Subcutaneous adipose tissue (tissue), 3 donors: ENCODE results near the genes ST8SIA6 and MALRD1.

DNA sequence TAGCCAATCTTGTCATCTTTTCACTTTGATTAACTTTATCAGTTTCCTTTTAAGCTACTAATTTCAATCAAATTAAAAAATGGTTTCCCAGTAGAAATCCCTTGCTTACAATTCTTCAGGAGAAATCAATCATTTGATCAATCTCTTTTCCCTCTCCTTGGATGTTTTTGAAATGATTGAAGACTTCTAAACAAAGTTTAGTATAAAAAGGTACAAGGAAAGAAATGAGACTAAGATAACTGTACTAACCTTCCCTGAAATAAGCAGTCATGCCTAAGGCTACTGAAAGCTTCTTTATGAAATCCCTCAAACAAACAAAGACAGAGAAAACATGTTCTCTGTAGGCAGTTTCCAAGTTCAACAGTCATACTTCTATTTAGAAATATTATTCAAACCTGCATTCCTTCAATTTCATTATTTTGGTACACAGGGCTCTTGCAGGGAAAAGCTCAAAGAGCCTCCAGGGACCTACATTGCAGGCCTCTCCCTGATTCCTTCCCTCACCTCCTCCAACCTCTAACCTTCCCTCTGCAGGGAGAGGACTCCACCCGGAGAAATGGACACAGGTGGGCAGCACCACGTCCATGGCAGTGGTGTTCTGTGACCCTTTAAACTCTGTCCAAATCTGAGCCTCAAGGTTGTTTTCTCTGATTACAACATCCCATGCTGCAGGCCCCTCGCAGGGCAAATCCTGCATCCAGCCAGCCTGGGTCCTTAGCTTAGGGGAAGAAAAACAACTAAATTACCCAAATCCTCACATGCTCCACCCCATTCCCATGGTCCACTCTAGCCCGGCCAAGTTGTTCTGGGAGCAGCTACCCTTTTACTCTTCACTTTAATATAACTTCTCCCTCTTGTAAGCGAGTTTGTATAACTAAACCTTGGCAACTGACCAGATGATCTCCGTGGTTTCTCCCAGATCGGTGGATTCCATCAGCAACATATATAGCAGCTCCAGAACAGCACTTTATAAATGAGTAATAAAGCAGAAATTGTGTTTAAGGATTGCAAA is 129.9 kb downstream of the CUBN start:
- PRO-cap, result no peak
- RAMPAGE, long total RNA, 3 experiments, result no peak in any of the 3 experiments

- PRO-cap, result no peak
- RAMPAGE, long total RNA, 3 experiments, result no peak in any of the 3 experiments
These were observed 103.8 kb downstream of the CUBN start for GRCh38 chr10:17025495-17026563.

DNA sequence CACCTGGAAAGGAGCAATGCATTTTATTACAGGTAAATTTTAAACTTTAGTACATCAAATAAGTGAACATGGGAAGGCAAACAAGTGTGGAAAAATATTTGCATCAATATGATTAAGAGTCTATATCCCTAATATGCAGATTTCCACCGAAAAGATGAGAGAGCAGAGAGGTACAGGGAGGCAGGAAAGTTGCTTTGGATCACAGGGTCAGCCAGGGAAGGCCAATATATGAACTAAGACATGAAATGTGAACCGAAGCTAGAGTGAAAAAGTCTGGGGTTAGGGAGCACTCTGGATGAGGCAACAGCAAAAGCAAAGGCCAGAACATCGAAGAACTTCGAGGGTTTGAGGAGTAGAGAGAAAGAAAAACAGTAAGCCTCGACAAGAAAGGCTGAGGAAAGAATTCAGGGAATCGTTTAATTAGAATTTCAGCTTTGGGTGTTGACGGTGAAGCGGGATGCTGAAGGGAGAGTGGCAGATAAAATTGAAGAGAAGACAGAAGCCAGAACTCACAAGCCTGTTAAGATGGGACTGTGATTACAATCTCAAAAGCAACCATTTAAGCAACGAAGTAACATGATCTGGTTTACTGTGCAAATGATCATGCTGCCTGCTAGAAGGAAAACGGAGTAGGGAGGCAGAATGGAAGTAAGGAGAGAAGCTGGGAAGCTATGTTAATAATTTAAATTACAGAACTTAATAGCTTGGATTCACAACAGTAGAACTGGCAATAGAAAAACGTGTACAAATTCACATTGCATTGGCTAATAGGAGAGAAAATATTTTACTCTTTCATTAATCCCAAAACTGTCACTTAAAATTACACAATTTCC is 2.1 kb downstream of the TRDMT1 start:
- PRO-cap, result unidirectional peak, plus-strand start at position 255 of the sequence; bidirectional peak, plus-strand start at position 591 of the sequence, minus-strand start at position 533 of the sequence
- RAMPAGE, long total RNA, 3 experiments, result no peak in any of the 3 experiments

DNA sequence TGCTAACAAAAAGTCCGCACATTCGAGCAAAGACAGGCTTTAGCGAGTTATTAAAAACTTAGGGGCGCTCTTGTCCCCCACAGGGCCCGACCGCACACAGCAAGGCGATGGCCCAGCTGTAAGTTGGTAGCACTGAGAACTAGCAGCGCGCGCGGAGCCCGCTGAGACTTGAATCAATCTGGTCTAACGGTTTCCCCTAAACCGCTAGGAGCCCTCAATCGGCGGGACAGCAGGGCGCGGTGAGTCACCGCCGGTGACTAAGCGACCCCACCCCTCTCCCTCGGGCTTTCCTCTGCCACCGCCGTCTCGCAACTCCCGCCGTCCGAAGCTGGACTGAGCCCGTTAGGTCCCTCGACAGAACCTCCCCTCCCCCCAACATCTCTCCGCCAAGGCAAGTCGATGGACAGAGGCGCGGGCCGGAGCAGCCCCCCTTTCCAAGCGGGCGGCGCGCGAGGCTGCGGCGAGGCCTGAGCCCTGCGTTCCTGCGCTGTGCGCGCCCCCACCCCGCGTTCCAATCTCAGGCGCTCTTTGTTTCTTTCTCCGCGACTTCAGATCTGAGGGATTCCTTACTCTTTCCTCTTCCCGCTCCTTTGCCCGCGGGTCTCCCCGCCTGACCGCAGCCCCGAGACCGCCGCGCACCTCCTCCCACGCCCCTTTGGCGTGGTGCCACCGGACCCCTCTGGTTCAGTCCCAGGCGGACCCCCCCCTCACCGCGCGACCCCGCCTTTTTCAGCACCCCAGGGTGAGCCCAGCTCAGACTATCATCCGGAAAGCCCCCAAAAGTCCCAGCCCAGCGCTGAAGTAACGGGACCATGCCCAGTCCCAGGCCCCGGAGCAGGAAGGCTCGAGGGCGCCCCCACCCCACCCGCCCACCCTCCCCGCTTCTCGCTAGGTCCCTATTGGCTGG is 498 bp downstream of the VIM start:
- PRO-cap, result bidirectional peak, plus-strand start at position 304 of the sequence, minus-strand start at position 175 of the sequence; bidirectional peak, plus-strand start outside the sequence, minus-strand start at position 838 of the sequence
- RAMPAGE, long total RNA, 3 experiments, result no peak in any of the 3 experiments

DNA sequence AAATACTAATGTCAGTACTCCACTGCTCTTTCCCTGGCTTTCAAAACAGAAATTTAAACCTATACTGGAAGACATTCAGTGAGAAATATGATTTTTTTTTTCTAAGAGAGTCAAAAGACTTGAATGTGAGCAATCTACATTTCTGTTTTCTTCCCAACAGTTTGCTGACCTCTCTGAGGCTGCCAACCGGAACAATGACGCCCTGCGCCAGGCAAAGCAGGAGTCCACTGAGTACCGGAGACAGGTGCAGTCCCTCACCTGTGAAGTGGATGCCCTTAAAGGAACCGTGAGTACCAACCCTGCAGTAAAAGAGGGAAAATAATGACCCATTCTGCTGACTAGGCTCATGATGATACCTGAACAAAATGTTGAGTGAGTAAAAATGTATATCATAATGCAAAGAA is 6.5 kb downstream of the VIM start:
- PRO-cap, result no peak
- RAMPAGE, long total RNA, 3 experiments, result no peak in any of the 3 experiments

- PRO-cap, result no peak
- RAMPAGE, long total RNA, 3 experiments, result no peak in any of the 3 experiments
These were observed 105.6 kb downstream of the ST8SIA6 start for GRCh38 chr10:17348592-17349303.

DNA sequence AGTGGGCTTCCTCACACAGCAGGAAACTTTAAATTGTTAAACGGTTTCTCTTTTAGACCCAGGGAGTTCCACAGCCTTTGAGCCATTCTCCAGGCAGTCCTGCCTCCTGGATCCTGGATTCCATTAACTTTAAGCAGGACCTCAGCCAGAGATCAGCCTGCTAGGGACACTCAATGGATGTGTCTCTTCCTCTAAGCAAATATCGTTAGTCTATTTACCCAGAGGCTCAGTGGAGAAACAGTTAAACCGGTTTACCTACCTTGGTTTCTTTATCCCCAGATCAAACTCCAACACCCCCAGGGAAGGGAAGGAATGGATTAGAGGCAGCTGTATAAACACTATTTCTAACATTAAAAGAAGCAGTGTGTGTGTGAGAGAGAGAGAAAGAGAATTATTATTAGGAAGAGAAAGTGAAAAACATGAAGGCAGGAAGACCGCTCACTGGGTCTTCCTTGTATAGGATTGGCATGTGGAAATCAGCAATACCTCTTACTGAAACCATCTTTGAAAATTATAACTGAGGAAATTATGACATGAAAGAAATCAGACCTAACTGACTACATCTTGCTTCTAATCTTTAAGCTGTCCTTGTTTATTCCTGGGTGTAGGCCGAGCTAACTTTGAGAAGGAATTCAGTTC is 66.1 kb downstream of the ST8SIA6 start:
- PRO-cap, result no peak
- RAMPAGE, long total RNA, 3 experiments, result no peak in any of the 3 experiments

- PRO-cap, result unidirectional peak, minus-strand start at chr10:17454595
- RAMPAGE, long total RNA, 3 experiments, result no peak in any of the 3 experiments
These were observed at the start of gene ST8SIA6 for GRCh38 chr10:17453918-17454994. Gene ST8SIA6 (minus strand): TSS chr10:17454595.

- PRO-cap, result no peak
- RAMPAGE, long total RNA, 3 experiments, result no peak in any of the 3 experiments
These were observed 4.9 kb downstream of the TMEM236 start for GRCh38 chr10:17756723-17757542.

GRCh38 chr10:17784711-17785422 is 24.3 kb upstream of the MRC1 start:
- PRO-cap, result no peak
- RAMPAGE, long total RNA, 3 experiments, result no peak in any of the 3 experiments

DNA sequence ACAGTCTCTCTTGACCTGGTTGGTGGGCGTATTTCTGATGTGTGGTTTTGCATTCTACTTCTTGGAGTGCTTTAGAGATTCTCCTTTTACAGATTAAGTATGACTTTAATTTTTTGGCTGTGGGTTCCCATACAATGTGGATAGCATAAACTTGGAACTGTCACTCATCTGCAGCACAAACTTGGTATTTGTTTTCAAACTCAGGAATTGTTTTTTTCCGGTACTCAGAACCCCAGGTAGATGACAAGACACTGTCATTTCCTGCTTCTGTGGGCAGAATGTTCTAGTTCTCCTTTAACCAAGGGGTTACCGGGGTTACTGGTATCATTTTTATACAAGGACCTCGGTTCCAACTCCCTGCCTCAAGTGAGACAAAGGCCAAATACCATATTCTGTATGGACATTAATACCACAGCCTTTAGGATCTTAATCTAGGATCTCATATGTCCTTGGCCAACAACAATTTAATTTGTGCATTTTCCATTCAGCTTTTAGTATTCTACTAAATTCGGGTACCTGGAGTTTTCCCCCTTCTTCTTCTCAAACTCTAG is 50.6 kb downstream of the MRC1 start:
- PRO-cap, result no peak
- RAMPAGE, long total RNA, 3 experiments, result no peak in any of the 3 experiments

GRCh38 chr10:18203548-18203932 is 63.3 kb downstream of the CACNB2 start:
- PRO-cap, result no peak
- RAMPAGE, long total RNA, 3 experiments, result no peak in any of the 3 experiments

DNA sequence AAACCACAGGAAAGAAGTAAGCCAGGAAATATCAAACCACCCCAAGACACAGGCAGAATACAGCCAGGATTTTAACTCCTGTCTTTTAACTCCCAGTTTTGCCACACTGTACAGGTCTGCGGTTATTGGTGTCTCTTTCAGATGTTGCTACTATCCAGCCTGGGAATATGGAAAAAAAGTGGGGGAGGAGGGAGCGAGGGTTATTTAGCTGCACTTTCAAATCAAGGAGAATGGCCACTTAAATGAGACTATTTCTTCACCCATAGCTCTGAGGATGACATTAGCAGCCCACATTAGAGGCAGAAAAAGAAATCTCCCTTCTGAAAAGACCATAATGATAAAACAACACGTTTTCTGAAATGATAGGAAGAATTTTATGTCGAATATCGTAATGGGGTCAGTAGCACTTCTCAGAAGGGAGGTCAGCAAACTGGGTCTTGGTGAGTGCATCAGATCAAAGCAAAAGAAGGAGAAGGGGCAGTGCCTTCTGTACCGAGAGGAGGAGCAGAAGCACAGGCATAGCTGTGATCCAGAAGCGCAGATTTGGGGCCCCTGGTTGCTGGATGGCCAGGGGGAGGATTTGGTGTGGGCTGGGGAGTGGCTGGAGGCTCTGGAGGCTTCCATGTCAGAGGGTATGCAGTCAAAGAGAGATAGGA is 86.7 kb downstream of the CACNB2 start:
- PRO-cap, result no peak
- RAMPAGE, long total RNA, 3 experiments, result no peak in any of the 3 experiments

- PRO-cap, result no peak
- RAMPAGE, long total RNA, 3 experiments, result no peak in any of the 3 experiments
These were observed 200.4 kb downstream of the CACNB2 start for GRCh38 chr10:18340368-18341224.

GRCh38 chr10:19048577-19049280 is at the start of gene MALRD1:
Gene MALRD1 (plus strand): TSS chr10:19048801.
- PRO-cap, result no peak
- RAMPAGE, long total RNA, 3 experiments, result no peak in any of the 3 experiments

DNA sequence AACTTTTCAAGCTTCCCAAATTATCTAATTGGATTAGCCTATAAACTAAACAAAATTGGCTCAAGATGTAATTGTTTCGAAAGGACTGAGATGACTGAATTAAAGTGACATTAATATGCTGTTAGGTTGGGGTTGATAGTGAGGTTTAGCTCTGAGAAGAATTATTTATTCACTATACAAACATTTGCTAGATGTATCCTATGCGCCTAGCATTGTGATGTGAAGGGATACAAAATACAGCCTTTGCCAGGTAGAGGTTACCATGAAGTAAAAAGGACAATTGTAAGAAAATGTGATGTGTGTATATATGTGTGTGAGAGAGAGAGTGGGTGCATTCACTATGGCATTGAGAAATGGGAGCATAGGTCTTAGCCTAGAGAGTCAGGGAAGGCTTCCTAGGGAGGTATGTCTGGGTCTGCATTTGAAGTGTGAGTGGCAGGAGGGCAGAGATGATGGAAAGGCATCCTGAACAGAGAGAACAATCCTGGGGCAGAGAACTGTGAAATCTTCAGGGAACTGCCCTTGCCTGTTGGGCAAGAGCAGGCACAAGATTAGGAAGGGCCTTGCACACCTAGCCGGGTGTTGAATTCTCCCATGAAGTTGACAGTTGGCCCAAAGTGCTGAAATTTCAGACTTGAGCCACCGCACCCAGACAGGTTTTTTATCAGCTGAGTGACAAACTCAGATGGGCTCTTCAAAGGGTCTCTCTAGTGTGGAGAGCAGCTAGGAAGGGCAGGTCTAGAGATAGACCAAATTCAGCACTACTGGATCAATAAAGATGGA is 18.5 kb downstream of the PLXDC2 start:
- PRO-cap, result no peak
- RAMPAGE, long total RNA, 3 experiments, result start-site peak on the plus strand in 1 of 3 experiments, centred at position 709 of the sequence, 24 reads per replicate

DNA sequence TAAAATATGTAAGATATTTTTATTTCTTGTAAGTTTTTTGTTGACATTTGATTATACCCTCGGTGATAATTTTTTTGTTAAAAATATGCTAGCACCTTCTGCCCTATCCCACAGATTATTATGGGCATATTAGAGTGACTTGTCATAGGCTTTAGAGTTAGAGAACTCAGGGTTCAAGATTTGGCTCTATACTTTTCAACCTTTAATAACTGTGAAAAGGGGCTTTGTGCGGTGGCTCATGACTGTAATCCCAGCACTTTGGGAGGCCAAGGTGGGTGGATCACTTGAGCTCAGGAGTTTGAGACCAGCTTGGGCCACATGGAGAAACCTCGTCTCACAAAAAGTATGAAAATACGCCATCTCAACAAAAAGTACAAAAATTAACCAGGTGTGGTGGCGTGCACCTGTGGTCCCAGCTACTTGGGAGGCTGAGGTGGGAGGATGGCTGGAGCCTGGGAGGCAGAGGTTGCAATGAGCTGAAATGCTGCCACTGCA is 52.7 kb downstream of the PLXDC2 start:
- PRO-cap, result no peak
- RAMPAGE, long total RNA, 3 experiments, result start-site peak on the plus strand in 1 of 3 experiments, centred at position 222 of the sequence, 14 reads per replicate

GRCh38 chr10:19874307-19874964 is 58.2 kb downstream of the PLXDC2 start:
- PRO-cap, result no peak
- RAMPAGE, long total RNA, 3 experiments, result no peak in any of the 3 experiments

GRCh38 chr10:19922146-19923174 is 106.2 kb downstream of the PLXDC2 start:
- PRO-cap, result no peak
- RAMPAGE, long total RNA, 3 experiments, result no peak in any of the 3 experiments

GRCh38 chr10:20784189-20784843 is 112.8 kb downstream of the NEBL start:
- PRO-cap, result no peak
- RAMPAGE, long total RNA, 3 experiments, result no peak in any of the 3 experiments